Measurements from ENCODE around the gene HMGXB4.

- RRBS, 2 experiments = no CpG with 5 or more reads among the region's 5 CpGs
CAGE:
- cytosol, long polyA minus RNA = no peak
- cytosol, long polyA plus RNA = no peak
- long polyA plus RNA = no peak
- nucleus, long polyA minus RNA = no peak
- nucleus, long polyA plus RNA = no peak
These were observed 83.0 kb downstream of the FBXO7 start for GRCh38 chr22:32557477-32558100.

- RRBS, 2 experiments = 64% methylated on average over 3 of the region's 9 CpGs; no CpG with 5 or more reads in 1 of the 2 experiments
CAGE:
- cytosol, long polyA minus RNA = no peak
- cytosol, long polyA plus RNA = no peak
- long polyA plus RNA = no peak
- nucleus, long polyA minus RNA = no peak
- nucleus, long polyA plus RNA = no peak
These were observed 87.9 kb downstream of the FBXO7 start for GRCh38 chr22:32562413-32562910.

GRCh38 chr22:32801262-32801614 is 267 bp upstream of the TIMP3 start:
- RRBS, 2 experiments = 36 to 37% methylated on average over 9 of the region's 26 CpGs
CAGE:
- cytosol, long polyA minus RNA = no peak
- cytosol, long polyA plus RNA = no peak
- long polyA plus RNA = no peak
- nucleus, long polyA minus RNA = no peak
- nucleus, long polyA plus RNA = no peak

- RRBS, 2 experiments = no CpG with 5 or more reads among the region's 12 CpGs
CAGE:
- cytosol, long polyA minus RNA = no peak
- cytosol, long polyA plus RNA = no peak
- long polyA plus RNA = no peak
- nucleus, long polyA minus RNA = no peak
- nucleus, long polyA plus RNA = no peak
These were observed 3.1 kb downstream of the TIMP3 start for GRCh38 chr22:32804473-32805227.

GRCh38 chr22:32854096-32855047 is 52.9 kb downstream of the TIMP3 start:
- RRBS, 2 experiments = no CpG with 5 or more reads among the region's 21 CpGs
CAGE:
- cytosol, long polyA minus RNA = no peak
- cytosol, long polyA plus RNA = no peak
- long polyA plus RNA = no peak
- nucleus, long polyA minus RNA = no peak
- nucleus, long polyA plus RNA = no peak

DNA sequence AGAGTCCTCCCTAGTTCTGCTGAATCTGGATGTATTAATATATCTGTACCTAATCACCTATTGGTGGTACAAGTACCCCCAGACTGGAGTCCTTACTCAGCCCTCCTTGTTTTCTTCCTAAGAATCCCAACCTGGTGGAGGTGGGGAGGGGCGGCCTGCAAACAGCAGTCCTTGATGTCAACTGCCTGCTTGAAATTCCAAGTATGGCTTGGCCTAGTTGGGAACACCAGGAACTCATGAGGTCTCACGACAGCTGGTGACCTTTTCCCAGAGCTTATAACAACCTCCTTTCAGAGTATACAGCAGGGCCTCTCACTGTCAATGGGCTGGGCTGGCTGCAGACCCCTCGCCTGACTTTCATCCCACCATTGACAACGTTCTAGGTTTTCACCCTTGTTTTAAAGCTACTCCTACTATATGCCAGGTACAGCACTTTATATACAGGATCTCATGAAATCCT is 61.8 kb downstream of the TIMP3 start:
- RRBS, 2 experiments = no CpG with 5 or more reads among the region's 4 CpGs
CAGE:
- cytosol, long polyA minus RNA = no peak
- cytosol, long polyA plus RNA = no peak
- long polyA plus RNA = no peak
- nucleus, long polyA minus RNA = no peak
- nucleus, long polyA plus RNA = no peak

- RRBS, 2 experiments = no CpG with 5 or more reads among the region's 8 CpGs
CAGE:
- cytosol, long polyA minus RNA = no peak
- cytosol, long polyA plus RNA = no peak
- long polyA plus RNA = no peak
- nucleus, long polyA minus RNA = no peak
- nucleus, long polyA plus RNA = no peak
These were observed 66.4 kb downstream of the SYN3 start for GRCh38 chr22:32991735-32992251.

- RRBS, 2 experiments = no CpG with 5 or more reads among the region's 8 CpGs
CAGE:
- cytosol, long polyA minus RNA = no peak
- cytosol, long polyA plus RNA = no peak
- long polyA plus RNA = no peak
- nucleus, long polyA minus RNA = no peak
- nucleus, long polyA plus RNA = no peak
These were observed 277.6 kb upstream of the SYN3 start for GRCh38 chr22:33335641-33336313.

DNA sequence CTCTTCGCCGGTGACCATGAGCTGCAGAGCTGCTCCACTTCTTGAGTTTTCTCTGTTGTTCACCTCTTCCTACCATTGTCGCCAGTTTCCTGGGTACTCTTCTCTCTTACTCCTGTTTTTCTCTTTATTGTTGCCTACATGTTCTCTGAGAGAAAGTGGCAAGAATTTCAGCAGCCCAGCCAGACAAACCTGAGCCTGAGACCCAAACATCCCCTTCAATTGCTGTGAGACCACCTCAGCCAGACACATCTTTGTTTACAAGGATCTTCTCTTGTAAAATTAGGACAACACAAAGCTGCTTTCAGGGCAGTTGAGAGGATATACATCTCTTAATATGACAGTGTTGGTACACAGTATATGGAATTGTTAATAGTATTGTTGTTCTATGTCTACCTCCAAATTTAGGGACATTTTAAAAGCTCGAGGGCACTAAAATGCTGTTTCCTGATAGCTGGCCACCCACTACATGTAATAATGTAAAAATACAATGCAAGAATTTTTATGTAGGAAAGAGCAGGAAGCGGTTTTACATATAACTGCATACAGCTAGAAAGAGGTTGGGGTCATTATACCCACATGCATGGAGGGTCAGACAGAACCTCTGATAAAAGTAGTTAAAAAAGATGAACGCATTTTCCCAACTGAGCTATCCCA is 429.3 kb downstream of the LARGE1 start:
- RRBS, 2 experiments = no CpG with 5 or more reads among the region's 6 CpGs
CAGE:
- cytosol, long polyA minus RNA = no peak
- cytosol, long polyA plus RNA = no peak
- long polyA plus RNA = no peak
- nucleus, long polyA minus RNA = no peak
- nucleus, long polyA plus RNA = no peak

DNA sequence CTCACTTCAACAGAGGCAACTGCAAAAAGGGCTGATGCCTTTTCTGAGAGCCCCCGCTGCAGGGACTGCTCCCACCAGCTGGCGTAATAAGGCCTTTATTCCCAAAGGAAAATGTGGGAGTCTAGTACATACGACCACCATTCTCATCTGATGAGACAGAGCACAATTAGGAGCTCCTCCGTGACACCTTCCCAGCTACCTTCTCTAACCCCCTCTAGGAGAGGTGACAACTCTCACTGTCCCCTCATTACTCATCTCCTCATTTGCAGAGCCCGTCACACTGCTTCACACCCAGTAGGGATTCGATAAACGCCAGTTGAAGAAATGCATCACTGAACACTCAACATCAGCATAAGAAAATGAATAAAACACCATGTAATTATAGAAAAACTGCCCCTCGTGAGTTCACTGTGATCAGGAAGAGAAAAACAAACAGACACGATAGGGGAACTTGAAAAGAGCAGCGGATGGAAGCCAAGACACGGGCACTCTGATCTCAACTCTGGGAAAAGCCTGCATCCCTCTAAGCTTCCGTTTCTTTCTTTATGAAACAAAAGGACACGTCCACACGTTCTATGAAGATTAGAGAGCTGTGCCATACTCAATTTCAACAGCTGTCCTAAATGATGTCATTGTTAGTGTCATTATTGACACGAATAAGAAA is 357.0 kb downstream of the LARGE1 start:
- RRBS, 2 experiments = no CpG with 5 or more reads among the region's 15 CpGs
CAGE:
- cytosol, long polyA minus RNA = no peak
- cytosol, long polyA plus RNA = no peak
- long polyA plus RNA = no peak
- nucleus, long polyA minus RNA = no peak
- nucleus, long polyA plus RNA = no peak

DNA sequence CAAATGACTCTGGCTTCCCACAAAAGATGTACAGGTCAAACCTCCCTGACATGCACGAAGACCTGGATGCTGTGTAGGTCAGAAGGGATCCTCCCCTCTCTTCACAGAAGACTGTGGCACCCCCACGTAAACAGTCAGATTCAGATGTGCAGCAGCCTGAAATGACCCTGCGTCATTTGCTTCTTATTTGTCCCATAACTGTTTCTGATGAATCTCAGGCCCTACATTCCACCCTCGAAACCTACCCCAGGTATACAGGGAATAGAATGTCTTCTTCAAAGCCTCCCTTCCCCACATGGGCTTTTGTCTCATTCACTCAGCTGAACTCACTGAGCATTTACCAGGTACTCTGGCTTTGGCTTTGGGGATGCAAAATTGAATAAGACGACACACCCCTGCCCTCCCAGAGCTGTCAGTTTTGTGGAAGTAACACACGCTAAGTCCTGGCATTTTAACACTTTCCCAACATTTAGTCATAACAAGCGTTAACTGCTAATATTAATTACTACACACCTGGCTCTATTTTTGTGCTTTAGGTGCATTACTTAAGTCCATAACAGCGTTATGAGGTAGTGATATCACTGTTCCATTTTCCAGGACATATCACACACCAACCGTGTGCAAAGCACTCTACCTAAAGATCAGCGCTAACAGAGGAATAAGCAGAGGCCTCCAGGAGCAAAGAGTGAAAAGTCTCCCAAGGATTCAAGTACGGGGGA is 183.2 kb downstream of the LARGE1 start:
- RRBS, 2 experiments = no CpG with 5 or more reads among the region's 11 CpGs
CAGE:
- cytosol, long polyA minus RNA = no peak
- cytosol, long polyA plus RNA = no peak
- long polyA plus RNA = no peak
- nucleus, long polyA minus RNA = start-site peak on the minus strand centred at position 346 of the sequence, 292 bp wide, 10 reads
- nucleus, long polyA plus RNA = no peak

DNA sequence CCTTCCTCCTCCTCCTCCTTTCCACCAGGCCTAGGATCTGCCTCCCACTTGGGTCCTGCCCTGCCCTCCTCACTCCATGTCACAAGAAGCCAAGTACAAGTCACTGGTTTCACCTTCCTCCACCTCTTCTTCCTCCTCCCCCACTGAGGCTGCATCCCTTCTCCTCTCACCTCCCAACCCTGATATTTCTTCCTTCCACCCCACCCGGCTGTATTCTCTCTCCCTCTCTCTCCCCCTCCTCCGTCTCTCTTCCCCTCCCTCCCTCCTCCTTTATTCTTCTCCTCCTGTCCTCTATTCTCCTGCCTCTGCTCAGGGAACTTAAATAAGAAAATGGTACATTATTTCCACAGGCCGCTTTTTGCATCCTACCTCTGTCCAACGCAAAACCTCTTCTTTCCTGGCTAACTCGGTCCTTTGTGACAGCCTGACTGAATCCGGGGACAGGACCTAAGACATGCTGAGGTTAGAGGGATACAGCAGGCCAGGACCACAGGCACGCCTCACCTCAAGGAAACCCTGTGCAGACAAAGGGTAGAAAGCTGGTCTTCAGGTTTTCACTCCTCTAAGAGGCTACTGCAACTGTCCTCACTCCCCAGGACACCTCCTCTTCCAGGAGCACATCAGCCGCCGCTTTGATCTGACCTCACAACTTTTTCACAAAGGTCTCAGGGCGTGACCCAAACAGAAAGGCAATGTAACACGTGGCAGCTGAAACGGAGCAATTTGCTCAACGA is 46.4 kb downstream of the LARGE1 start:
- RRBS, 2 experiments = no CpG with 5 or more reads among the region's 13 CpGs
CAGE:
- cytosol, long polyA minus RNA = no peak
- cytosol, long polyA plus RNA = no peak
- long polyA plus RNA = no peak
- nucleus, long polyA minus RNA = no peak
- nucleus, long polyA plus RNA = start-site peak on the minus strand centred at position 262 of the sequence, 294 bp wide, 9 and 5 reads in 2 replicates

GRCh38 chr22:33896129-33896847 is 24.0 kb downstream of the LARGE1 start:
- RRBS, 2 experiments = no CpG with 5 or more reads among the region's 9 CpGs
CAGE:
- cytosol, long polyA minus RNA = no peak
- cytosol, long polyA plus RNA = no peak
- long polyA plus RNA = no peak
- nucleus, long polyA minus RNA = no peak
- nucleus, long polyA plus RNA = no peak

DNA sequence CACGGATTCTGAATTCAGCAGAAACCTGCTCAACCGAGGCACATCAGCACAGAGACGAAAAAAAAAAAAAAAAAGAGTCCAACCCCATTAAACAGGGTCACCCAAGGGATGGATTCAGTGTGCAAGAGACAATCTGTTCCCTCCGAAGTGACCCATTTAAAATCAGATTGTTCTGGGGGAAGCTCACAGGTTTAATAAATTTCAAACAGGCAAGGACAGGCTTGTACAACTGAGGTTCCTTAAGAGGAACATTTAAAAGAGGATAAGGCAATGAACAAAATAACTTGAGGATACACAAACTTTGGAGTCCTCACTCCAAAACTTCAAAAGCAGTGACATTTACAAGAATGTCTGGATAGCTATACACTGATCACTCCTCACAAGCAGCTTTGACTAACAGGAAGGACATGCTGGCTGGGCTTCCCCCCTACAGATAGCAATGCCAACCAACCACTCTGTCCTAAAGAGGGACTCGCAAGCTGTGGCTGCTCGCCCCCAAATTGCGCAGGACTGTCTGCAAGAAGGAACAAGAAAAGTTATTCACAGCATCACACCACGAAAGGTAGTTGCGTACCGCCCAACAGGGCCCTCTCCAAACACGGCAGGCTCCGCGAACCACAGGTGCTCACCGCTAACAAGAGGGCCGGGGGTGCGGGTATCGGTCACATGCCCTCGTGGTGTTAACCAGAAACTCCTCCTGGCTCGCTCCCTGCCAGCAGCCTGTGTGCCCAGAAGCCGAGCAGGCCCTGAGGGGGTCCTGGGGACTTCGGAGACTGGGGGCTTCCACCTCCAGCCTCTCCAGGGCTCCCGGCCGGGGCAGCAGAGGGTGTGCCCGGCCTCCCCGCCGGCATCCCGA is 1.0 kb downstream of the LARGE1 start:
- RRBS, 2 experiments = 0% methylated on average over 2 of the region's 27 CpGs; no CpG with 5 or more reads in 1 of the 2 experiments
CAGE:
- cytosol, long polyA minus RNA = no peak
- cytosol, long polyA plus RNA = no peak
- long polyA plus RNA = no peak
- nucleus, long polyA minus RNA = no peak
- nucleus, long polyA plus RNA = no peak

DNA sequence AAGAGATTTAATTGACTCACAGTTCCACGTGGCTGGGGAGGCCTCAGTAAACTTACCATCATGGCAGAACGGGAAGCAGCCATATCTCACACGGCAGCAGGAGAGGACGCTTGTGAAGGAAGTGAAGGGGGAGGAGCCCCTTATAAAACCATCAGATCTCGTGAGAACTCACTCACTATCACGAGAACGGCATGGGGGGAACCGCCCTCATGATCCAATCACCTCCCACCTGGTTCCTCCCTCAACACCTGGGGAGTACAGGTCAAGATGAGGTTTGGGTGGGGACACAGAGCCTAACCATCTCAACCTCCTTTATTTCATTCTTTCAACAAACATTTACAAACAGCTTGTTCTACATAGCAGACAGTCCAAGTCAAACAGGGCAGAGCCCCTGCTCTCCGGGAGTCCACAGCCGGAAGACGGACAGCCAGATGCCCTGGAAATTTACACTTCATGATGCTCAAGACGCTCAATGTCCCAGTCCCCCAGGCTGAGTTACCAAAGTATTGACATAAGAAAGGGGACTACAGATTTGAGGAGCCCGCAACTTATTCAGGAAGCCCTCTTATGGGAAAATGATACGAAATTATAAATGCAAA is 26.3 kb upstream of the HMGXB4 start:
- RRBS, 2 experiments = no CpG with 5 or more reads among the region's 14 CpGs
CAGE:
- cytosol, long polyA minus RNA = start-site peak on the minus strand centred at position 117 of the sequence, 6 bp wide, 36 reads
- cytosol, long polyA plus RNA = no peak
- long polyA plus RNA = no peak
- nucleus, long polyA minus RNA = no peak
- nucleus, long polyA plus RNA = no peak

- RRBS, 2 experiments = under 1 to 2% methylated on average over 30 to 33 of the region's 87 CpGs
CAGE:
- cytosol, long polyA minus RNA = start-site peak on the plus strand at chr22:35257487-35257499, 13 reads
- cytosol, long polyA plus RNA = no peak
- long polyA plus RNA = start-site peak on the minus strand at chr22:35257403-35257434, 10 and 11 reads in 2 replicates
- nucleus, long polyA minus RNA = no peak
- nucleus, long polyA plus RNA = no peak
These were observed at the start of gene HMGXB4 for GRCh38 chr22:35257053-35258184. Gene HMGXB4, plus strand, starts transcription at chr22:35257493.

DNA sequence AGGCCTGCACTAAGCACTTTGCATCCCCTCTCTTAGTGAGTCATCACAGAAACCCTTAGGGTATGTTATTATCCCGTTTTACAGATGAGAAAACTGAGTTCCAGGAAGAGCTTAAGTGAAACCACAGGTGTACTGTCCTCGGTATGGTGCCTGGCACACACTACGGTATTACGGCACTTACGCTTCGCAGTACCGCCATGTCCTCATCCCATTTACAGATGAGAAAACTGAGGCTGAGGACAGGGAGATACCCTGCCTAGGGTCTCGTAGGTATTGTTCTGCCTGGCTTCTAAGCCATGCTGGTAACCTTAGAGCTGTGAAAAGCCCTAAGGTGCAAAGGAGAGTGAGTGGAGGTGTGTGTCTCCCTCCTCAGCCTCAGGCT is 39.8 kb upstream of the HMOX1 start:
- RRBS, 2 experiments = no CpG with 5 or more reads among the region's 8 CpGs
CAGE:
- cytosol, long polyA minus RNA = no peak
- cytosol, long polyA plus RNA = no peak
- long polyA plus RNA = no peak
- nucleus, long polyA minus RNA = no peak
- nucleus, long polyA plus RNA = no peak

DNA sequence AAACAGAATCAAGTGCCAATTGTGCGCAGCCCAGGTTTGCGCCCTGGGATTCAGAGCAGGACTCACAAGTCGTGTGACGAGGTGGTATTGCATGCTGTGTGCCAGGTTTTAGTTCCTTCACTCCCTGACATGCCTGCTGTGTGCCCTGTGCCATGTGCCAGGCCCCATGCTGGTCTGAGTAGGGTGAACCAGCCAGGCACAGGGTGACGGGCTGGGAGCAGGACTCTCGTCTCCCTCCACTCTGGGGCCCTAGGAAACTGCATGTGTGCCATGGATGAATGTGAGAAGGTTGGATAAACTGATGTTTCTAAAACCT is 38.8 kb upstream of the HMOX1 start:
- RRBS, 2 experiments = no CpG with 5 or more reads among the region's 6 CpGs
CAGE:
- cytosol, long polyA minus RNA = no peak
- cytosol, long polyA plus RNA = no peak
- long polyA plus RNA = no peak
- nucleus, long polyA minus RNA = no peak
- nucleus, long polyA plus RNA = no peak

DNA sequence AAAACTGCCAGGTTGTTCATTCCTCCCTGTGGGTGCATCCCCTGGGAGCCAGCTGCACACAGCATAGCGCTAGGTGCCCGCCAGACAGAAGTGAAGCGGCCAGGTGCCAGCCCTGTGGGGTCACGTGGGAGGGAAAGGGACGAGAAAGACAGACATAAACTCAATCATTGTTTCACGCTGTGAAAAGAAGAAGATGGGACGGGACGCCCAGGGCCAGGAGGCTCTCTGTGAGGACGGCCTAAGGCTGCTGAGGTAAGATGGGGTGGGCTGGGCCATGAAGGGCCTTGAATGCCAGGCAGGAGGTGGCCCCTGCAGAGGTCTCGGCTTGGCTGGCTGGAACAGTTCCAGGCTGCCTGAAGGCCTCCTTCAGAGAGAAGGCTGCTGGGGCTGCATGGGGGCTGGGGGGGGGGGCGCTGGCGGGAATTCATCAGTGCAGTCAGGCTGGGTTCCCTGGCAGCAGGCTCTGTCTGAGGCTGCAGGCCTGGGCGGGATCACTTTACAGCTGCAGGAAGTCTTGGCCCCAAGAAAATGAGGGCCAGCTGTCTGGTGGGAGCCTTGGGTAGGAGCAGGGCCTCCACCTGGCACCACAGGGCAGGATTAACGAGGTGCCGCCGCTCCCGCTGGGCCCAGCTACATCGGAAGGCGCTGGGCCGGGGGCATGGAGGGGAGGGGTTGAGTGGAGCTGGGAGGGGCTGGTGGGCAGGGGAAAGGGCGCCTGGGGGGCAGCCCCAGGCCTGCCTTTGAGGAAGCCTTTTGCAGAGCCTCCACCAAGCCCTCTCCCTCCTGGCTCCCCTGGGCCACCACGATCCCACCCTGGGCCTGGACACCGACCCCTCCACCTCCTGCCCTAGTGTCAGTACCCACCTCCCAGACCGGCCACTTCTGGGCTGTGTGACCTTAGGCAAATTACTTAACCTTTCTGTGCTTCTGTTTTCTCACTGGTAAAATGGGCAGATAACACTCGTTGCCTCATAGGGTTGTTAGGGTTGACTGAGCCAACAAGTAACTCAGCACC is 31.1 kb upstream of the HMOX1 start:
- RRBS, 2 experiments = no CpG with 5 or more reads among the region's 25 CpGs
CAGE:
- cytosol, long polyA minus RNA = no peak
- cytosol, long polyA plus RNA = no peak
- long polyA plus RNA = no peak
- nucleus, long polyA minus RNA = no peak
- nucleus, long polyA plus RNA = no peak

DNA sequence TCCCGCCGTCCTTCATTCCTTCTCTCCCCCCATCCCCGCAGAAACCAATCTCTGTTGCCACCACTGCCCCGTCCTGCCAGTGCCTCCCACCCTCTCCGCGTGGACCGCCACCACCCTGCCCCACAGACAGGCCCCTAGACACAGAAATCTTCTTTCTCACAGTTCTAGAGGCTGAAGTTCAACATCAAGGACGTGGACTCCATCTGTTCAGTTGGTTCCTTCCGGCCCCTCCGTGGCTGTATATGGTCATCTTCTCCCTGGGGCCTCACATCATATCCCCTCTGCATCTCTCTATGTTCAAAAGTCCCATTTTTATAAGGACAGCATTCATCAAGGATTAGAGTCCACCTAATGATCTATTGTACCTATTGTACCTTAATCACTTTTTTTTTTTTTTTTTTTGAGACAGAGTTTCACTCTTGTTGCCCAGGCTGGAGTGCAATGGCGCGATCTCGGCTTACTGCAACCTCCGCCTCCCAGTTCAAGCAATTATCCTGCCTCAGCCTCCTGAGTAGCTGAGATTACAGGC is 29.3 kb upstream of the HMOX1 start:
- RRBS, 2 experiments = no CpG with 5 or more reads among the region's 14 CpGs
CAGE:
- cytosol, long polyA minus RNA = no peak
- cytosol, long polyA plus RNA = no peak
- long polyA plus RNA = no peak
- nucleus, long polyA minus RNA = no peak
- nucleus, long polyA plus RNA = no peak